ENCODE measurements around a stretch of chr3.

- PRO-cap, result no peak
Observed at GRCh38 chr3:33000993-33001591, 49.6 kb downstream of the CCR4 start.

GRCh38 chr3:33047603-33048318 is 49.2 kb downstream of the GLB1 start:
- PRO-cap, result no peak

DNA sequence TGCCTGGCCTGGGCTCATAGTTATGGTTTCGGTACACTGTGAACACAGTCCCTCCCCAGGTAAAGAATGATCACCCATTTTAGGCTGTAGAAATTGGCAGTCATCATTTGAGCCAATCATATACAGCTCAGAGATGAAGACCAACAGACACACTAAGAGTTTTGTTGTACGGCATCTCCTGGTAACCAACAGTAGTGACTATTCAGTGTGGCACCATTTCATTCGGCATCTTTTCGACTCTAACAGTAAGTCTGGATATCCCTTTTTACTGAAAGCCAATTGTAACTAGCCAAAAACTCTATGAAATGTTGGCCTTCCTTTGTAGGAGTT is 33.5 kb downstream of the UBP1 start:
- PRO-cap, result no peak

DNA sequence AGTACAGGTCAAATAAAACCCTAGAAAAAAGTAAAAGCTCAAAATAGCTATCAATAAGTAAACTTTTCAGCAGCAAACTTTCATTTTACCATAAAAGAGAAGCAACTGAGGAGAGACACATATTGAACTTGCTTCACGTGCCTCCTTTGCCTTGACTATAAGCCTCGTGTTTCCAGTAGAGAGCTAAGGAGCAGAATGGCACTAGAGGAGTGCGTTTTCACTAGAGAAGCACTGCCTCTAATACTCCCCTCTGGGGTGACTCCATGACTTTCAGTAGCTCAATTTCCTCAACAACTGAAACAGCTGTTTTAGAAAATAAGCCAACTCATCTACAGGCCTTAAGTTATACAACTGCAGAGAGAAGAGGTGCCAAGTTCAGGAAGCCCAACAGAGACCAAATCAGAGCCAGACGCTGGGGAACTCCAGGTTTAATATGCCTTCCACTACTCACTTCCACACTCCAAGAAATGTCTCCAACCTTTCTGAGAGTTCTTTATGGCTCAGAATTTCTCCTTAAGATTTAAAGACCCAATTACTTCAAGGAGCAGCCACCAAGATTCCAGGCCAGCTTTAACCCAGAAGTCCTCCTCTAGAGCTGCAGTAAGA is 1.9 kb downstream of the UBP1 start:
- PRO-cap, result no peak

- PRO-cap, result no peak
Observed at GRCh38 chr3:33578334-33578774, 138.1 kb upstream of the UBP1 start.

GRCh38 chr3:33584589-33585154 is 133.4 kb downstream of the CLASP2 start:
- PRO-cap, result no peak

GRCh38 chr3:33592073-33592731 is 125.9 kb downstream of the CLASP2 start:
- PRO-cap, result no peak

- PRO-cap, result no peak
Observed at GRCh38 chr3:33855744-33856519, 57.5 kb downstream of the PDCD6IP start.

GRCh38 chr3:33878300-33878808 is 79.9 kb downstream of the PDCD6IP start:
- PRO-cap, result no peak

GRCh38 chr3:35664362-35665032 is 25.2 kb downstream of the ARPP21 start:
- PRO-cap, result no peak

GRCh38 chr3:36136411-36136869 is 243.9 kb upstream of the STAC start:
- PRO-cap, result no peak

DNA sequence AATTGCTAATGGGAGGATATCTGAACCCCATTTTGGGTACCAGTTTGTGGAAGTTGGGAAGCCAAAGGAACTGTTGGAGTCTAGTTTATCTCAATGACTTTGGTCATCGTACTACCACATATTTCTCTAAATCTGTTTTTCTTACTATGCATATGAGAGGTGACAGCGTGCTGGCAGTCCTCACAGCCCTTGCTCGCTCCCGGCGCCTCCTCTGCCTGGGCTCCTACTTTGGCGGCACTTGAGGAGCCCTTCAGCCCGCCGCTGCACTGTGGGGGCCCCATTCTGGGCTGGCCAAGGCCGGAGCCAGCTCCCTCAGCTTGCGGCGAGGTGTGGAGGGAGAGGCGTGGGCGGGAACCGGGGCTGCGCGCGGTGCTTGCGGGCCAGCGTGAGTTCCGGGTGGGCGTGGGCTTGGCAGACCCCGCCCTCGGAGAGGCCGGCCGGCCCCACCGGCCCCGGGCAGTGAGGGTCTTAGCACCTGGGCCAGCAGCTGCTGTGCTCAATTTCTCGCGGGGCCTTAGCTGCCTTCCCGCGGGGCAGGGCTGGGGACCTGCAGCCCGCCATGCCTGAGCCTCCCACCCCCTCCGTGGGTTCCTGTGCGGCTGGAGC is 72.8 kb downstream of the STAC start:
- PRO-cap, result no peak

- PRO-cap, result no peak
Observed at GRCh38 chr3:36924310-36925332, 20.2 kb downstream of the TRANK1 start.

- PRO-cap, result no peak
Observed at GRCh38 chr3:36988370-36989061, 4.4 kb downstream of the EPM2AIP1 start.

GRCh38 chr3:37014557-37014985 is 21.3 kb downstream of the MLH1 start:
- PRO-cap, result no peak

GRCh38 chr3:37015584-37016091 is 22.3 kb downstream of the MLH1 start:
- PRO-cap, result no peak

GRCh38 chr3:37048054-37049006 is 55.0 kb downstream of the MLH1 start:
- PRO-cap, result no peak

- PRO-cap, result no peak
Observed at GRCh38 chr3:37065760-37066514, 72.6 kb downstream of the MLH1 start.

- PRO-cap, result no peak
Observed at GRCh38 chr3:37241630-37242362, 1.3 kb upstream of the GOLGA4 start.

DNA sequence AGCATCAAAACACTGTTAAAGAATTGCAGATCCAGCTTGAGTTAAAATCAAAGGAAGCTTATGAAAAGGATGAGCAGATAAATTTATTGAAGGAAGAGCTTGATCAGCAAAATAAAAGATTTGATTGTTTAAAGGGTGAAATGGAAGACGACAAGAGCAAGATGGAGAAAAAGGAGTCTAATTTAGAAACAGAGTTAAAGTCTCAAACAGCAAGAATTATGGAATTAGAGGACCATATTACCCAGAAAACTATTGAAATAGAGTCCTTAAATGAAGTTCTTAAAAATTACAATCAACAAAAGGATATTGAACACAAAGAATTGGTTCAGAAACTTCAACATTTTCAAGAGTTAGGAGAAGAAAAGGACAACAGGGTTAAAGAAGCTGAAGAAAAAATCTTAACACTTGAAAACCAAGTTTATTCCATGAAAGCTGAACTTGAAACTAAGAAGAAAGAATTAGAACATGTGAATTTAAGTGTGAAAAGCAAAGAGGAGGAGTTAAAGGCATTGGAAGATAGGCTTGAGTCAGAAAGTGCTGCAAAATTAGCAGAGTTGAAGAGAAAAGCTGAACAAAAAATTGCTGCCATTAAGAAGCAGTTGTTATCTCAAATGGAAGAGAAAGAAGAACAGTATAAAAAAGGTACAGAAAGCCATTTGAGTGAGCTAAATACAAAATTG is 83.3 kb downstream of the GOLGA4 start:
- PRO-cap, result no peak